Left lobe of liver (tissue), 1 donor: Measurements from ENCODE around the genes SCMH1 and PPIH.

- PRO-cap: no peak
Measured at GRCh38 chr1:41003381-41004258, 17.9 kb downstream of the SLFNL1 start.

- PRO-cap: no peak
Measured at GRCh38 chr1:41238376-41239282, 3.5 kb downstream of the SCMH1 start.

- PRO-cap: unidirectional peak, minus-strand start at chr1:41241994; bidirectional peak, plus-strand start at chr1:41242305, minus-strand start at chr1:41242210
Measured at GRCh38 chr1:41241958-41242909, at the start of gene SCMH1. Gene SCMH1 (minus strand): TSS chr1:41242306.

GRCh38 chr1:41341912-41342527, 99.9 kb upstream of the SCMH1 start:
- PRO-cap: no peak

GRCh38 chr1:41418696-41419239, 65.7 kb downstream of the EDN2 start:
- PRO-cap: no peak

GRCh38 chr1:41482127-41483011, 2.1 kb downstream of the EDN2 start:
- PRO-cap: no peak

- PRO-cap: no peak
Measured at GRCh38 chr1:41536229-41536916, 51.9 kb upstream of the EDN2 start.

DNA sequence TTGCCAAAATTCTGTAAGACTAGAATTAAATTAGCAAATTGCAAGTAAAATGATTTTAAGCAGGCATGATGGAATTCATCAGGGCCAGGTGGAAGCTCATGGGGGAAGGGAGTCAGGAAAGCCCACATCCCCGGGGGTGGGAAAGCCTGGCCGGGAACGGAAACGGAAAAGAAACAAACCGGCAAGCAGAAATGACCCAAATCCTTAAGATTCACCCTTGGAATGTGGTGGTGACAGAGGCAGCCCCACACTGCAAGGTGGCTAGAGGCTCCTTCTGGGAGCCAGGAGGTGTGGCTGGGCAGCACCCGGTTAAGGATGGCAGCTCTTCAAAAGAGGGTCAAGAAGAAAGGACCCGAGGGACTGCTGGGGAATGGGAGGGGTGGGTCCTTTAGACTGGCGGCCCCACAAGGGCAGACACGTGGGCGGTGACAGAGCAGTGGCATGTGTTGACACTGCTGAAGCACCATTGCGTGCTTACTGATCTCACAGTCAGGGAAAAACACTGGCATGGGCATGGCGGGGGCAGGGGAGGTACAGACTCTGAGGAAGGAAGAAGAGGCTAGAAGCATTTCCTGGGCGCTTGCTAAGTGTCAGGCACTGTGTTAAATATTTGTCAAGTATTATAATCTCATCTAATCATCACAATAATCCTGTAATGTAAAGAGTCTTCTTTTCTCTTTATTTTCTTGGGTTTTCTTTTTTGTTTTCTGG, 165.5 kb upstream of the EDN2 start:
- PRO-cap: no peak

- PRO-cap: unidirectional peak, plus-strand start at chr1:41662766
Measured at GRCh38 chr1:41662558-41663238, 178.2 kb upstream of the EDN2 start.

GRCh38 chr1:41901903-41902602, 16.7 kb downstream of the HIVEP3 start:
- PRO-cap: no peak

- PRO-cap: no peak
Measured at GRCh38 chr1:42021763-42022719, 103.3 kb upstream of the HIVEP3 start.

DNA sequence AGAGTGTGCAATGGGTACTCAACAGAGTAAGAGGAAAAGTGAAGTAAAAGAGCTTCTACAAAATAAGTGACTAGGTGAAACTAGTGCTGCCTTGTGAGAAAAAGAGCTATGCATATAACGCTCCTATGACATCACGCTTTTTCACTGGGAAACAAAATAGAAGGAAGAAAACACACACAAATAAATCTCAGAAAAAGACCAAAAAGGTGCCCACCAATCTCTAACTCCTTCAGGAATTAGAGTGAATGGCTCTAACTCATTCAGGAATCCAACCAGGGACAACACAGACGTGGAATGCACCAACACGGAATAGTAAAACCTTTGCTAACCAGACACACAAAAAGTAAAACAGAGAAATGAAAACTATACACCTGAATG, 1.3 kb downstream of the FOXJ3 start:
- PRO-cap: no peak

DNA sequence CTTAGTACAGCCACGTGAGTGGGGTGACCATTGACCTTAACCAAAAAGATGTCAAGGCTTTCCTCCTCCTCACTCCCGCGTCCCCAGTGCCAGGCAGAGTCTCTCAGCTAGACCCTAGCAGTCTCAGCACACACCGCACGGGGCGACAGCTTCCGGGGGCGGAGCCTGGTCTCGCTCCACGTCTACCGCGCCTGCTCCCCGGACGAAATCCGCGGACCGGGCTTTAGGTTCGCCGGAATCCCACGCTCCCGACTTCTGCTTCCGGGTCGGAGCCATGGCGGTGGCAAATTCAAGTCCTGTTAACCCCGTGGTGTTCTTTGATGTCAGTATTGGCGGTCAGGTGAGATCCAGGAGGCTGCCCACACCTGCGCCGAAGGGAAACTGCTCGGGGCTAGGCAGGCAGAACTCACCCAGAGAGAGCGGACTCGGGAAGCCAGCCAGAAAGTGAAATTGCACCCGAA, at the start of gene PPIH:
TSS of gene PPIH (plus strand) at position 251 of the 461 bp plus-strand sequence.
- PRO-cap: bidirectional peak, plus-strand start at position 252 of the sequence, minus-strand start at position 88 of the sequence

GRCh38 chr1:42692375-42692799, 10.2 kb downstream of the YBX1 start:
- PRO-cap: no peak

- PRO-cap: bidirectional peak, plus-strand start at chr1:42846638, minus-strand start at chr1:42846414
Measured at GRCh38 chr1:42845759-42846499, 484 bp upstream of the ZNF691 start.

GRCh38 chr1:42924379-42925677, 33.8 kb downstream of the SLC2A1 start:
- PRO-cap: bidirectional peak, plus-strand start at chr1:42924460, minus-strand start at chr1:42924308; unidirectional peak, plus-strand start at chr1:42924665; bidirectional peak, plus-strand start at chr1:42924855, minus-strand start at chr1:42924888

DNA sequence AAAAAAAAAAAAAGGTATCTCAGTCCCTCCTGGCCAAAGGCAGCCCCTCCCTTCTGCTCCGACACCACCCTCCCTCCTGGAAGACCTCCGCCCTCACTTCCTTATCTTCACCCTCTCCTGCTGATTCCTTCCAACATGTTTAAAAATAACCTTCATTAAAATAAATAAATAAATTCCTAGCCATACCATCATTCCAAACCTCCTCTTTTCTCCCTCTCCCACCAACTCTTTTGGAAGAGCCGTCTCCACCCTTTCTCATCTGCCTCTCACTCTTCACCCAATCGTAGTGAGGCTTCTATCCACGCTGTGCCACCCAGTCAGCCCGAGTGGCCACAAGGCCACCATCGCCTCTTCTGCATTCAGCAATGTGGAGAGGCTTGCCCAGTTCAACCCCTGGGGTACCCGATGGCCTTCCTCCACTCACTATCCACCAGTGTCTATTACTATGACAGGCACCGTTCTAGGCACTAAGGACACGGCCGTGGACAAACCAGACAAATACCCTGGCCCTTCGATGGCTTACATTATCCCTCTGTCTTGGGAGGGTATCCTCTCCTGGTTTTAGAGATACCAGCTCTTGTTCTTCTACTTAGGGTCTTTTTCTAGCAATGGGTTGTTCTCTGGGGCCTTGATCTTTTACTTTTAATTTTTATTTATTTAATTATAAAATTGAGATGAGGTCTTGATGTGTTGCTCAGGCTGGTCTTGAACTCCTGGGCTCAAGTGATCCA, 18.5 kb downstream of the SLC2A1 start:
- PRO-cap: no peak

GRCh38 chr1:42941636-42942443, 16.8 kb downstream of the SLC2A1 start:
- PRO-cap: no peak

GRCh38 chr1:42946980-42947553, 11.6 kb downstream of the SLC2A1 start:
- PRO-cap: no peak

DNA sequence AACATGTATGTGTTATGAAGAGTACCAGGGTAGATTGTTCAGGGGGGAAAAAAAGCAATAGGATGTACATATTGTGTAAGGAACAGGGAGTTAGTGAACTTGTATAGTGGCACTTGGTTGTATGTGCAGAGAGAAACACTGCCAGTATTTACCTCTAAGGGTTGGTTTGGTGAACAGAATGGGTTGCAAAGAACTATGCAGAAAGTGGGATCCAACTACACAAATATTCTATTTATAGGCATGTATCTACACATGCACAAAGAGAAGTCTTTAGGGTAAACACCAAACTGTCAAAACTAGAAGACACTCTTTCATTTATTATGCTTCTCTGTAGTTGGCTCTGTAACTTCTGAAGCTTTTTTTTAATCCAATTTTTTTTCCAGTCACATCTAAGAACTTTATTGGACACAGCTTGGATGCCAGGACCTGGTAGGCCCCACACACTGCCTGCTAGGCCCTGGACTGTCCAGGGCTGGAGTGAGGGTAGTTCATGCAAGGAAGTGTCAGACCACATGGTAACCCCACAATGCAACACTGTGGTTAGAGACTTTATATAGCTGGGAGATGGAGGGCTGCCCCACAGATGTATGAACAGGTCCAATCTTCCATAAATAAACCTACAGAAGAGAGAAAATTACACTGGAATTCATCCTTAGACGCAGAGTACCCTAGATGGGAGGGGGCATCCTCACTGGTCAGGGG, 7.2 kb downstream of the SLC2A1 start:
- PRO-cap: no peak